Lower leg skin (tissue), 2 donors: Measurements from ENCODE around the genes SUN3, C7orf57 and CDC14C.

DNA sequence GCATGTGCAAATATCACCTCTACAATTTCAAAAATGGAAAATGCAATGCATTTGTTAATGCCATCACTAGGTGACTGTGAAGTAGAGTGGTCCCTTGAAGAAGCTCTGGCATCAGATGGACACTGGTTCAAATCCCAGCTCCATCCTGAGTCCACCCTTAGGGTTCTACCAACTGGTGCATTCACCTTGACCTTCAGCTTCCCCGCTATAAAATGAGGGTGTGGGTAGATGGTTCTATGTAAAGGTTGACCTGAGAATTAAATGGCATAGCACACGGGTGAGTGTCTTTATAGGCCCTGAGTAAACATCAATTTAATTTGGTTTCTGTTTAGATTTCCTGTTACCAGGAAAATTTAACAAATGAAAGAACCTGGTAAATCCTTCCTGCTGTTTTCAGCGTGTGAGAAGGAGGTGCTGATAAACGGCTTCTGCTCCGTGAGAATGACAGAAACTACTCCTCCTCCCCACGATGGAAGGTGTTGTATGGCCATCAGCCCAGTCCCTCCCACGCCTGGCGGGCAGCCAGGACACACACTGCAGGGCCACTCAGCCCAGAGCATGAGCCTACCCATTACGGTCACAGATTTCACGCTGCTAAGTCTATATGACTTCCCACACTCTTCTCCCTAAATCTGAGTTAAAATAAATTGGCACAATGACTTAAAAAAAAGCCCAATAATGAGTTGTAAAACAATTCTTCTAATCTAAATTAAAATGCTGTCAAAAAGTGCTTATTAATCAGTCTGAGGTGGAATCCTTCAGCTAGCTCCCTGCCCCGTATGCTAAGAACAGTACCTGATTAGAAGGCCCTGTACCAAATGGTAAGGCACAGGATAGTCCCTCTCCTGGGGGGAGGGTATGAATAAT is 210.0 kb downstream of the TNS3 start:
- PRO-cap: no peak
- RAMPAGE, long total RNA, 2 experiments: no peak in any of the 2 experiments

DNA sequence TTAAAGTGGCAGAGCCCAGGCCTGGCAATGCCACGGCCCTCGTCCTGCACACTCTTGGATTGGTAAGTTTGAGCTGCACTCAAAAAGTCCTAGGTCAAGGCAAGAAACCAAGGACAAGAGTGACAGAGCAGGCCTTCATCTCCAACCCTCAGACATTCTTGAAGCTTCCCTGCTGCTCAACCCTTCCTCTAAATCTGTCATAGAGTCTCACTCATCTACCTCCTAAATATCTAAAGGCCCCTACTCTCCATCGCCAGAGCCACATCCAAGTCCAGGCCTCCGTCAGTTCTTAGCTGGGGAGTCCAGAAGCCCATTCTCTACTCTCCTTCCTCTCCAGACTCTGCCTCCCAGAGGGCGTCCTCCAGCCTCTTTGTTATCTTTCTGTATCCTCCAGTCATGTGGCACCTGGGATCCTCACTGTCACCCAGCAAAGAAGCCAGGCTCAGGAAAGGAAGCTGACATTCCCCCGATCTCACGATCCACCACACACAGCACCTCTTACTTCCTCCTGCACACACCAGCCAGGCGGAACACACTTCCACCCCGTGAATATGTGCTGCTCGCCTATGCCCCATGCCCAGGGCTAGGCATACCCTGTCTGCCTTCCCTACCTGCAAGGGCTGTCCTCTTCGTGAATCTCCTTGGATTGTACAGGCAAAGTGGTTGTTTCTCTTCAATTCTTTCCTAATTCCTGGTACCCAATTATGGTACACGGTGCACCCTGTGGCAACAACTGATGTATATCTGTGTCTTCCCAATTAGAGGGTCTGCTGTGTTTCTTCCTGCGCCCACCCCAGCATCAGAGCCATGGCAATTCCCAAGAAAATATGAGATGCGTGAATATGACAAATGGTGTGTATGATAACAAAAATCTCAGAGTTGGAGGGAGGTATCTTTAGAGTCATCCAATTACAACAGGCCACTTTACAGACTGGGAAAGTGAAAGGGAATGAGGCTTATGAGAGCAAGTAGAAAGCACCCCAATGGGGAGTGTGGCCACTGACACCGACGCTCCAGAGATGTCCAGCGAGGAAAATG is 191.0 kb downstream of the TNS3 start:
- PRO-cap: no peak
- RAMPAGE, long total RNA, 2 experiments: no peak in any of the 2 experiments

GRCh38 chr7:47401075-47401365 is 180.9 kb downstream of the TNS3 start:
- PRO-cap: no peak
- RAMPAGE, long total RNA, 2 experiments: start-site peak on the minus strand in 1 of 2 experiments, at chr7:47401145-47401208 at its widest, 14 reads per replicate

GRCh38 chr7:47471828-47472316 is 110.0 kb downstream of the TNS3 start:
- PRO-cap: no peak
- RAMPAGE, long total RNA, 2 experiments: no peak in any of the 2 experiments

GRCh38 chr7:47546423-47547368 is 35.2 kb downstream of the TNS3 start:
- PRO-cap: no peak
- RAMPAGE, long total RNA, 2 experiments: no peak in any of the 2 experiments

DNA sequence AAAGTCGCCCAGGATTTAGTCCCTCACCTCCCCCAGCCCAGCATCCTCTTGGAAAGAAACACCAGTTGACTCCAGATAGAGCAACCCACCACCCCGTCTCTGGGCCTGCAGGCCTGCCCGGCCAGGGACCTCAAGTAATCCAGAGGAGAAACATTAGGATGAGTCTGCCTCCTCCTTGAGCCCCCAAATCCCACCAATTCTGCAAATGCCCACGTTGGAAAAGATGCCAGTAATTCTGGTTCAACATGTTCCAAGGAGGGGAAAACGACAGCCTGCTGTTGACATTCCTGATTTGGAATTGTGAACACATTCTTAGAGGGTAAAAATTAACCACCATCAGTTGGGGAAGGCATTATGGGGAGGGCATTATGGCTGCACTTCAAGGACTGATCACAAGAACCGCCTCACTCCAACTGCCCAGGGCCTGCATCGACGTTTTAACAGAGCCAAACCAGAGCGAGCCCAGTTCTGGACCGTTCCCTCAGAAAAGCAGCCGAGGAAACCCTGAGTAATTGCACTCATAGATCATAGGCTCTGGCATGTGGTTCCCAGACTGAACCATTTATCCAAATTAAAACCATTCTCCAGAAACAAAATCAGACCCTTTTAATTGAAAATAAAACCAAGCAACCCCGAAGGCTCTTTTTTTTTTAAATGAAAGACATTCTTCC is 8.2 kb downstream of the TNS3 start:
- PRO-cap: unidirectional peak, minus-strand start at position 492 of the sequence
- RAMPAGE, long total RNA, 2 experiments: no peak in any of the 2 experiments

DNA sequence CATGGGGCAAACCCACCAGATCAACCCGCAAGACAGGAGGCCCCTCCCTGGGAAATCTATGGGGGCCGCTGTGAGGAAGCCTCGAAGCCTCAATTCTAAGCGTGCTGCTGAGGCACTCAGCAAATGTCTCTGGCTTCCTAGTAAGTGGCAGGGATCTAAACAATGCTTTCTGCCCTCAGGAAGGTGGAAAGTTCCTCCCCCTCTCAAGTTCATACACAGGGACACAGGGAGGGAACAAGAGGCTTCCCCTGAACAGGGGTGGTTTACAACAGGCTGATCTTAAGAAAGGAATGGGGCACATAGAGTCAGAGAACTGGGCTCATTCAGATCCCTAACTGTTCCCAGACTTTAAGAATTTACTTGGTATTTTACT is 2.5 kb downstream of the TNS3 start:
- PRO-cap: no peak
- RAMPAGE, long total RNA, 2 experiments: no peak in any of the 2 experiments

DNA sequence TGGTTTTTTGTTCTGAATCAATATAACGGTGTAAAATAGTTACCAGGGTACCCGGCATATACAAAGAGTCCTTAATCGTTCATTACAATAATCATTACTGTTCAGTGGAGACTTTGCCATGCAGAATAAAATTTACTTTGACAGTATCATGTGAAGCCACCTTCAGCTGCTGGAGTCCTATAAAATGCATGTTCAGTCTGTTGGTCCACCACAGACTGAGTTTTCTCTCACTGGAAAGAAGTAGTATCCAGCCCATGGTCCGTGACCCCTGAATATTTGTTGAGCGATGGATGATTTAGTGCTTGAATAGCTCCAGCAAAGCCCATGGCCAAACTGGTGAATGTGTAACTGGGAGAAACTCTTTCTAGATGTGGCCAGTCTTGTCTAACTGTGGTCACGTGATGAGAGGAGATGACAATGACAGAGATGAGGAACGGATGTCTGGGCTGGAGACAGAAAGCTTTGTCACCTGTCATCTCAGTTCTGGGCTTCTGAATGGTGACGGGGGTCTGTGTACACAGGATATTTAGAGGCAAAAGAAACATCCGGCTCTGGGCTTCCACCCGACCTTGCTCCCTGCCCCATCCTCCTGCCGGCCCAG is 152.3 kb upstream of the TNS3 start:
- PRO-cap: no peak
- RAMPAGE, long total RNA, 2 experiments: no peak in any of the 2 experiments

GRCh38 chr7:47969497-47969973 is 9.9 kb downstream of the HUS1 start:
- PRO-cap: no peak
- RAMPAGE, long total RNA, 2 experiments: no peak in any of the 2 experiments

DNA sequence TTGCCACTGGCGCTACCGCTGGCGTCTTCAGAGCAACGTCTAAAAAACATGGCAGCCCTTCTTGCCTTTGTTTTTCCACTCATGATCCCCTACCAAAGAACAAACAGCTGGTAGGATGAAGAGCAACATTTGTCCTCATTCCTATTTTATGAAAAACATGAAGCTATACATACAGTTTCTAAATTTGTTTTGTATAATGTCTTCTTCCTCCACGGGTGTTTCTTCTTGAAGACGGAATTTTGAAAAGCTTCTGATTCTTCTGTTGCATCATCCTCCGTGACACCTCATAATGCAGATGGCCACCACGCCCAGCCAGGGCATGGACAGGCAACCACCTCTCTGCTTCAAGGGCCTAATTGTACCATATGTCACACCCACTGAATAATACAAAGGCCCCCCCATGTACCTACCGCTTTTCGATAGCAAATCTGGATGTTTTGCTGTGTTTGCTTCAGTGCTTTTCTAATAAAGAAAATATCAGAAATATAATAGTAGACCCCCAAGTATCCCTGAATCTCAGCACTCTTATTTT is at the start of gene SUN3:
TSS of gene SUN3 (minus strand) at position 252 of the 532 bp plus-strand sequence.
- PRO-cap: no peak
- RAMPAGE, long total RNA, 2 experiments: no peak in any of the 2 experiments

- PRO-cap: no peak
- RAMPAGE, long total RNA, 2 experiments: no peak in any of the 2 experiments
Measured at GRCh38 chr7:48035218-48036001, at the start of gene C7orf57. Gene C7orf57, plus strand, starts transcription at chr7:48035543.

- PRO-cap: no peak
- RAMPAGE, long total RNA, 2 experiments: no peak in any of the 2 experiments
Measured at GRCh38 chr7:48924462-48924713, at the start of gene CDC14C. Gene CDC14C, plus strand, starts transcription at chr7:48924547.

DNA sequence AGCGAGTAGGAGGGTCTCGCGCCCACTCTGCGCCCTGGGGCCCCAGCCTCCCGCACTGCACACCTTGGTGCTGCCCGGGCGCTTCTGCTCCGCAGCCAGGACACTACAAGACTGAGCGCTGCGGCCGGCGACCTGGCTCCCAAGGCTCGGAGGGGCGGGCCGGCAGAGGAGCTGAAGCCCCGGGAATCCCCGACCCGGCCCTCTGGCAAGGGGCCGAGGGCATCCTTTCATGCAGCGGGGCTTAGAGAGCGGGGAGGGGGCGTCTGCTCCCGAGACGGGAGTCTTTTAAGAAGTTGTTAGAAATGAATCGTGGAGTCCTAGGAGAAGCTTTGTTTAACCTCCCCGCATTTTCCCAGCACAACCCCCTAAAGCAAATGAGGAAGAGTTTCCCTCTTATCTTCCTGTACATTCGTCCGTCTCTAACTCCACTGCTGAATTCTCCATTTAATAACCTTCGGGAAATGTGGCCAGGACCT is 1.1 kb downstream of the VWC2 start:
- PRO-cap: bidirectional peak, plus-strand start at position 213 of the sequence, minus-strand start at position 113 of the sequence
- RAMPAGE, long total RNA, 2 experiments: no peak in any of the 2 experiments

DNA sequence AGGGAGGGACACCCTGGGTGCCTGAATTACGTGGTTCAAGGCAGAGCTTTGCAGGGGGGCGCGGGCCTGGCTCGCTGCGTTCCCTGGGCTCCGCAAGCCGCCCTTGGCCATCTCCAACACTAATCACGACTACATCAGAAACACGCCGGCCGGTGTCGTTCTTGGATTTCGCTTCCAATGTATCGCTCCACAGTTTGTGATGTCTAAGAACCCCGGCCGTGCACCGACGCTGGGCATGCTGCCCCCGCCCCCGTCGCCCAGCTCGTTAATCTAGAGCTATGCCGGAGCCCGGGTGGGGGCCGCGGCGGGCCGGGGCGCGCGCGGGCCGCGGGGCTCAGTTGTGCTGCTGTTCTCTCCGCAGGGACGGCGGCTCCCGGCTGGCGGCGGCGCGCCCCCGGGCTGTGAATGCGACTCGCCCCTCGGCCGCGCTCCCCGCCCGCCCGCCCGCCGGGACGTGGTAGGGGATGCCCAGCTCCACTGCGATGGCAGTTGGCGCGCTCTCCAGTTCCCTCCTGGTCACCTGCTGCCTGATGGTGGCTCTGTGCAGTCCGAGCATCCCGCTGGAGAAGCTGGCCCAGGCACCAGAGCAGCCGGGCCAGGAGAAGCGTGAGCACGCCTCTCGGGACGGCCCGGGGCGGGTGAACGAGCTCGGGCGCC is 1.7 kb downstream of the VWC2 start:
- PRO-cap: bidirectional peak, plus-strand start at position 584 of the sequence, minus-strand start at position 409 of the sequence
- RAMPAGE, long total RNA, 2 experiments: no peak in any of the 2 experiments

- PRO-cap: no peak
- RAMPAGE, long total RNA, 2 experiments: no peak in any of the 2 experiments
Measured at GRCh38 chr7:50096344-50096543, 561 bp downstream of the SPATA48 start.

DNA sequence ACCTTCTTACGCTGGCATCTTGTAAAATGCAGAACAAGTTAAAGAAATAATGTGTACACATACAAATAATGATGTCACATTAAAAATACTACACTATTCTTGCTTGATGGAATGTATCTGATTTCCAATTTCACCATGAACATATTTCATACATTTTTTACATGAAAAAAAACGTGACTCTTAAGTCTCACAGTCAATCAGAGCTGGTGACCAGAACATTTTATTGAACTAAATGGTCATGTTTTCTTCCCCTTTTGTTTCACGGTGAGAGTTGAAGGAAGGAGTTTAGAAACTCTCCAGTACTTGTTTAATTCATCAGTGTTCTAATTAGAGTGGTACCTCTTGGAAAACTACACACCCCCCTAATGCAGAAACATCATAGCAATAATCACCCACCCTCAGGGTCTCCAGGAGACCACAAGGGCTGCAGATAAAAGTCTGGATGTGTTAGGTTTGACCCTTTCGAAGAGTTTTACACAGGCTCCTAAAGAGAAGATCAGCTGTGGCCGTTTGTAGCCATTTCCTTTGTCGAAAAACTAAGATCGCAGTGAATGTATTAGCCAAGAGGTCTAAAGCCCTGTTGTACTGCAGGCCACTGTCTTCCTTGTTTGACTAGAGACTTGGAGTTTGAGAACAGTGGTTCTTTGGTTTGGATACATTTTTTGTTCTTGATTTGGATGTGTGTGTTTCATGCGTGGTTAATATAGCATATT is 1.8 kb downstream of the IKZF1 start:
- PRO-cap: no peak
- RAMPAGE, long total RNA, 2 experiments: no peak in any of the 2 experiments

DNA sequence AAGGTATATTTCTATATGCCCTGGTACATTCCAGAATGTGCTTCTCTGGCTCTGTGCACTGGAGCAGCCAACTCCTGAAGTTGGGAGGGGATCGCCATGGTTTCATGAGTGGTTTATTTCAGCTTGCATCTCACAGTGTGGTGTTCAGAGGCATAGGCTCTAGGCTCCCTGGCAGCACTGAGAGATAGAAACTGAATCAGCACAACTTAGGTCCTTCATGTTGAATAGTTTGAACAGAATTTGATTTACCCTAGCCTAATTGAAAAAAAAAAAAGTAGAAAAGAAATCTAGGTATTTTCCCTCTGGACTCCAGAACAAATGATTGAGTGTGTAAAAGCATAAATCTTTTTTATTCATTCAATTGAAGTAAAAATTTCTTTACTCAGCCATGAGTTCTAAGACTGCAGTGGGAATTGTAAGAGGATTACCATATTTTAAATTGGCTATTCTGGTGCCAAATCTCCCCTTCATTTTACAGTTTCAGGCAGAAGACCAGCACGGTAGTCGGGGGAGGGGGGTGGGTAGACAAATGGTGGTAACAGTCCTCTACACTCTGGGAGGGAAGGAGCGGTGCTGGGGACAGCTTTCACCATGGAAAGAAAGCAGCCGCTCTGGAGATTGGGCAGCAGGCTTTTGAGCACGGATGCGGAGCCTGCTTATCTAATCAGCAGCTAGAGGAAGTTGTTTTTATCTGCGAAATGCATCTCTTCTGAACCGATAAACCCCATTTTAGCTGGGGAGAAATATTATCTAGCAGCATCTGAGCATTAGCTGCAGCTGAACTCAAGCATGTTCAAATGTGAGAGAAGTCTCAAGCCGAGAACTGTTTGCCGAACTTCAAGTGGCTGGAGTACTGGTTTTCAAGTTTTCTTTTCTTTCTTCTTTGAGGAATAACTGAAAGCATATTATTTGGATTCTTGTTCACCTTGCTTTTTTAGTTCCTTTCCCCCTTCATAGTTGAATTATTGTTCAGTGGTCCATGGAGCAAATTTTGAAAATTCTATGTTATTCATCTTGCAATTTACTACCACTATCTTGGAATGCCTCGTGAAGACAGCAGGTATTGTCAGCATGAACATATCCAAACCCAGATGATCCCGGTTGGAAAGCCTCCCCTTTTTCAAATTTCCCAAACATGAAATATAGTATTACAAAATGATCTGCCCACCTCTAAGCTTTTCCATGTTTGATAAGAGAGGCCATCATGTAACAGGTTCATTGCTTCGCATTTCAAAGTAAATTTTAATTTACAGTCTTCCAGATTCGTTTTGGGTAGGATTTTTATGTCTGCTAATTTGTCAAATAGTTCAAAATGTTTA is 28.8 kb downstream of the IKZF1 start:
- PRO-cap: unidirectional peak, minus-strand start at position 635 of the sequence
- RAMPAGE, long total RNA, 2 experiments: no peak in any of the 2 experiments

DNA sequence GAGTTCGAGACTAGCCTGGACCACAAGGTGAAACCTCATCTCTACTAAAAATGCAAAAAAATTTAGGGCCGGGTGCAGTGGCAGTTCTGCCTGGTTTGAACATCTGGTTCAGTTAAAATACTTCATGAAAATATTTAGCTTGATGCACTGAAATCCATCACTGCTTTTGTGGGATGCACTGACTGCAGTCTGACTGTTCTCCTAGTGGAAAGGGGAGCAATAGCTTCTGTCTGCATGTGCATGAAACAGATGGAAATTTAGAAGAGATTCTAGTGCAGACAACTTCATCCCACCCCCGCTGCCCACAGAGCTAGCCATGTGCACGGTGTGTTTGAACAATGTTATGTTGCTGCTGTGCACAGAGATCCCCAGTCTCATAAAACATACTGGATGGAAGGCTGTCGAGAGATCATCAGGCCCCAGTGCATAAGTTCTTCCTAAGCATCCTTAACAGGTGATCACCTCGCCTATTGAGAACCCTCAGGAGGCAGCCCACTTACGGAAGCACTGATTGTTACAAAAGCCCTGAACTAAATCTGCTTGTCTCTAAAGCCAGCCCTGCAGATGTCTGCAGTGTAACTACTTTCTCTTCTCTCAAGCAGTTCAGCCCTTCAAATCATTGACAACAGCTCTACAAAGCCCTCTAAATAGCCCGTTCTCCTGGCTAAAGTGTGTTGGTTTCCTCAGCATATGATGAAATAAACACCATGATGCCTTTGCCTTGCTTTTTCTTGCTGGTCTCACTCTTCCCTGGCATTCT is 41.5 kb downstream of the IKZF1 start:
- PRO-cap: no peak
- RAMPAGE, long total RNA, 2 experiments: no peak in any of the 2 experiments

DNA sequence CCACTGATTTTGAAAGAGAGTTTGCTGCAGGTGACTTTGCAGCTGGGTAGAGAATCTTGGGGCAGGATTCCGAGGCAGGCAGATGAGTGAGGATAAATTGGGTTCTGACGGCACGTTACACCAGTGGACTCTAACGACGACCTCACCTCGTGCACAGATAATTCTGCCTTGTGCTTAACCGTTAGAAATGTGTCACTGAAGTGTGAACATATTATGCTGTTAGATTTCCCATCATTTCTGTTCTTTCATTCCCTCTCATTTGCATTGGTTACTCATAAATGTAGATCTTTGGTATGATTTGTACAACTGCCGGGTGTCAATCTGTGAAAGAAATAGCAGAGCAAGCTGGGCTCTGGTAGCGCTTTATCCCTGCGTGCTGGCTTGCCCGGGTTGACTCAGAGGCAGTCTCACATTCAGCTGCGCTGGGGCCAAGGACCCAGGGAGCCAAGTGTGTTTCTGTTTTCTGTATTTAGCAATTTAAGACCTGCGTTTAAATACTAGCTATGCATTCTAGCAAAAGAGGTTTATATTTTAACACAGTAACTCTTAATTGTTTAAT is 46.0 kb downstream of the IKZF1 start:
- PRO-cap: no peak
- RAMPAGE, long total RNA, 2 experiments: no peak in any of the 2 experiments

DNA sequence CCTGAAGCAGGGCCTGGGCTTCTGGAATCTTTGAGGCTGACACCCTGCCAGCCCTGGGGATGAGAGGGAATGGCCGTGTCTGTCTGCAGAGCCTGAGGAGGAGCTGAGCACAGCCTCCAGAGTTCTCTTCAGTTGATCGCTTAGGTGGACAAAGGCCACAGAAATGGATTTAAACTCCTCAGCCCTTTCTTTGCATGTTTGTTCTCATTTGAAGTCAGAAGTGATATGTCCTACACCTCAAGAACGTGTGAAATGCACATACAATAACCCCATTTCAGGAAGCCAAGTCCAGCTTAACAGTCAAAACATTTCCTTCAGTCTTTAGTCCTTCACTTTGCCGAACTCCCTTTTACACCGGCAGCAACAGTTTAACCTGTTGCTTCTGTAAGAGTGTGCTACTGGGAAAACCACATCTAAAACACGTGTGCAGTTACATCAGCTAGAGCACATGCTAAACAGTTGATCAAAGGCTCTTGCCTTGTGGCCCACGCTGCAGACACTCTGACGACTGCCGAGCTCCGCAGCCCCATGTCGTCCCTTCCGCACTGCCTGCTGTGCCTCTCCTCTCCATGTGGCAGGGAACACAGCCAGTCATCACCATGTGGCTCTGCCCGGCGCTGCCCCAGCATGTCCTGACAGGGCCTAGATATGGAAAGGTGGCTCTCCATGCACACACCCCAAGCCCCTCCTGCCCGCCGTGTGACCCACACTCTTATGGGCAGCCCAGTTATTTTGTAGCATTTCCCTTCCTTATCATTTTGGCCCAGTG is 55.9 kb downstream of the IKZF1 start:
- PRO-cap: no peak
- RAMPAGE, long total RNA, 2 experiments: no peak in any of the 2 experiments